Mesangial cell (primary cell): ENCODE measurements around the genes RGL4 and C22orf15.

DNA sequence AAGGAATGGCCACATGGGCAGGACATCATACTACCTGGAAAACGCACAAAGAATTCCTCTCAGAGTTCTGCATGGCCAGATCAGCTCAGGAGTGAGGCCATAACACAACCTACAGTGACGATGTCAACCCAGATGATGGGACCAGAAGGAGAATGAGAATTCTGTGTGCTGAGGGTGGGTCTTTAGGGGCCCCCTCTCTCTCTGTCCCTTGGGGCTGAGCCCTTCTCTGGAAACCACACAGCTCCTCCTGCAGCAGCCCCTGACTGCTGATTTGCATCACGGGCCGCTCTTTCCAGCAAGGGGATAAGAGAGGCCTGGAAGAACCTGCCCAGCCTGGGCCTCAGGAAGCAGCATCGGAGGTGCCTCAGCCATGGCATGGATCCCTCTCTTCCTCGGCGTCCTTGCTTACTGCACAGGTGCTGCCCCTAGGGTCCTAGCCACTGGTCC is 7.2 kb upstream of the IGLL5 start:
- RAMPAGE, long total RNA: no peak

DNA sequence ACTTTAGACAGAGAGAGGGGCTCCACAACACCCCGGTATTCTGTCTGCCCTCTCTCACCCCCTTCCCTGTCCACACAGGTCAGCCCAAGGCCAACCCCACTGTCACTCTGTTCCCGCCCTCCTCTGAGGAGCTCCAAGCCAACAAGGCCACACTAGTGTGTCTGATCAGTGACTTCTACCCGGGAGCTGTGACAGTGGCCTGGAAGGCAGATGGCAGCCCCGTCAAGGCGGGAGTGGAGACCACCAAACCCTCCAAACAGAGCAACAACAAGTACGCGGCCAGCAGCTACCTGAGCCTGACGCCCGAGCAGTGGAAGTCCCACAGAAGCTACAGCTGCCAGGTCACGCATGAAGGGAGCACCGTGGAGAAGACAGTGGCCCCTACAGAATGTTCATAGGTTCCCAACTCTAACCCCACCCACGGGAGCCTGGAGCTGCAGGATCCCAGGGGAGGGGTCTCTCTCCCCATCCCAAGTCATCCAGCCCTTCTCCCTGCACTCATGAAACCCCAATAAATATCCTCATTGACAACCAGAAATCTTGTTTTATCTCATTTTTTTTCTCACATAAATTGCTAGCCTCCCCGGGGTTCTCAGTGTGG is 7.8 kb downstream of the IGLL5 start:
- RAMPAGE, long total RNA: no peak

DNA sequence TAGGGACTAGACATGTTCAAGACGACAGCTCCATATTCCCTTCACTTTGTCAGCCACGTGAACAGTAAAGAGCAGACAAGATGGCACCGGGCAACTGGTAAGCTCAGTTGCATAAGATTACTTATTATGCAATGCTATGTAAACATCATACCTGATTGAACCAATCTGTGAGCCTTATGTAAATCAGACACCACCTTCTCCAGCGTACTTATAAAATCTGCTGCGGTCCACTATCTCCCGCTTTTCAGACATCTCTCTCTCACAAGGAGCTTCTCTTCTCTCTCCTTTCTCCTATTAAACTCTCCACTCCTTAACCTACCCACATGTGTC is 87.6 kb downstream of the IGLL5 start:
- RAMPAGE, long total RNA: no peak

DNA sequence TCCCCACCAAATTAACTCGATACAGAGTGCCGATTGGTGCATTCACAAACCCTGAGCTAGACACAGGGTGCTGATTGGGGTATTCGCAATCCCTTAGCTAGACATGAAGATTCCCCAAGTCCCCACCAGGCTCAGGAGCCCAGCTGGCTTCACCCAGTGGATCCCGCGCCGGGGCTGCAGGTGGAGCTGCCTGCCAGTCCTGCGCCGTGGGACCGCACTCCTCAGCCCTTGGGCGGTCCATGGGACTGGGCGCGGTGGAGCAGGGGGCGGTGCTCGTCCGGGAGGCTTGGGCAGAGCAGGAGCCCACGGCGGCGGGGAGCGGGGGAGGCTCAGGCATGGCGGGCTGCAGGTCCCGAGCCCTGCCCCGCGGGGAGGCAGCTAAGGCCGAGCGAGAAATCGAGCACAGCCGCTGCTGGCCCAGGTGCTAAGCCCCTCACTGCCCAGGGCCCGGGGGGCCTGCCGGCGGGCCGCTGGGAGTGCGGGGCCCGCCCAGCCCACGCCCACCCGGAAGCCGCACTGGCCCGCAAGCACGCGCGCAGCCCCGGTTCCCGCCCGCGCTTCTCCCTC is 53.4 kb upstream of the GNAZ start:
- RAMPAGE, long total RNA: no peak

DNA sequence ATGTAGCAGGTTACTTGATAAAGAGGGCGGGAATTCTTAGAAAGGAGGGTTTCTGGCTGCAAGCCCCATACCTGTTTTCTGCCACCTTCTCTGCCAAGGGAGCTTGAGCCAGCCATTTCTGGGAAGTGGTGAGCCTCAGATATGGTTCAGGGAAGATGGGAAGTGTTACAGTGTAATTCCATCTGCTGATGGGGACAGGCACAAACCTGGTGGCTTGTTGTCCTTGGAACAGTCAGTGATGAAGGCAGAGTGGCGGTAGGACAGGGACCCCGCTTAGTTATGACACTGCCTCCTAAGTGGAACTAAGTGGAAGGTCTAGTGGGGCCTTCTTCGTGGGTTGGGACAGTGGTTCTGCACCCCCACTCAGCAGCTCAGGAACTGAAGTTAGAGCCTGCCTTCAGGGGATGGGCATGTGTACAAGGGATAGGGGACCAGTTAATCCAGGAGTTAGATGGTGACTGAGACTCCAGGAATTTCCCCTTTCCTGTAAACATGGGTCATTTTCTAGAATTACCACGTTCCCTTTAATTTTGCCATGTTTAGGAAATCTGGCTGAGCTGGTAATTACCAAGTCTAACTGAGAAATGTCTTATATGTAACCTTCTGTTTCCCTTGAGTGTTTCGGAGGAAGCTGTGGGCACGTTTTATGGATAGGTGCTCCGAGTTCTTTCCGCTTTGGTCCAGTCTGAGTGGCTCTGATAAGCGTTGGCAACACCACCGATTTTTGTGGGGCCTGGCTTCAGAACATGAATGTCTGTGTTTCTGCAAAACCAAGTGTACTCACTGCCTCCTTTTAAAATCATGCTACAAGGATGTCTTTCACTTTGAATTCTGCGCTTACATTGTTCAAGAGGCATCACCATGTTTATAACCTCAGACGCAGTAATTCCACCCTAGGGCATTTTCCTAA is 35.4 kb downstream of the BCR start:
- RAMPAGE, long total RNA: no peak

DNA sequence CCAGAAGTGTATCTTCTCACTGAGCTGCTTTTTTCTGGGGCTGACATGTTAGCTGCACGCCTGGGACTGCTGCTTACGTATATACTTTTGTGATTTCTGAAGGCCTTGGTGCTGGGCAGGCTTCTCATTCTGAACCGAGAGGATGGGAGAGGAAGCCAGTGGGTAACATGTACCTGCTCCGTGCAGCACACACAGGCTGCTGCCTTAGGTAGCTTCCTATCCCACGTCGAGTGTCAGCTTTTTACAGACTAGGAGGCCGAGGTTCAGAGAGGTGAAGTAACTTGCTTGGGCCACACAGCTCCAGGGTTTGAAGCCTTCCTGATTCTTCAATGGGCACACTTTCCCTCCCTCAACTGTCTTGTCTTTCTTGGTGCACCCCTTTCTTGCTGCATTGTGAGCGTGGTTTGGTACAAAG is 74.8 kb downstream of the BCR start:
- RAMPAGE, long total RNA: no peak

DNA sequence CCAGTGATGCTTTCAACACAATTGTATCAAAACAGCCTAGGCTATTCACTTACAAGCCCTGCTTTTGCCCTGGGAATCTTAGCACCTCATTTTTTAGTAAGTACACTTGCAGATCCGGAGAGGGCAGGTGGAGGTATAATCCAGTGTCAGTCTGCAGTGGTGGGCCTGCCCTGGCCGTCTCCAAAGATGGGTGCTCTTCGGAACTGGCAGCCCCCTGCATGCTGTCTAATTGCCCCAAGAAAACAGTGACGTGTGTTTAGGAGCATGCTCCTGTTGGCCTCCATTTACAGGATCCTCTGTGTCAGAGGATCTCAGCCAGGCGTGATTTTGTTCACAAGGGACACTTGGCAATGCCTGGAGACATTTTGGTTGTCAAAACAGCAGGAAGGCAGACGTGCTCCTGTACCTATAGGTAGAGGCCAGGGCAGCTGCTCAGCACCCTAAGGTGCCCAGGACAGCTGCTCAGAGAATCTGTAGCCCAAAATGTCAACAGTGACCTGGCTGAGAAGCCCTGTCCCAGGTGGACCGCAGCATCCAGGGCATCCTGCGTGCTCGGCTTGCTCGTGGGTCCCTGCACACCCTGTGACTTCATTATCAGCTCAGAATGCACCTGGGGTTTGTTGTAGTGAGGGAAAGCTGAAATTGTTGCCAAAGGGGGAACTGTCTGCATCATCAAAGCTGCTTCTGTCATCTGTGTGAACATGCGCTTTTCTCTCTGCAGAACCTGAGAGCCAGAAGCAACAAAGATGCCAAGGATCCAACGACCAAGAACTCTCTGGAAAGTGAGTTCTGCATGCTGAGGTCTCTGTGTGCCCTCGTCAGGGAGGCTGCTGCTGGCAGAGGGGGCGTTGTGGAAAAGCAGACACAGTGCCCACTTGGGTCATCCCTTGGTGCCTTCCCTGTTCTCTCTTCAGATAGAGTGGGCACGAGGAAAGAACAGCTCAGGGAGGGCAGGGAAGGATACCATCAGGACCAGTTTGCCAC is 90.8 kb downstream of the BCR start:
- RAMPAGE, long total RNA: no peak

- RAMPAGE, long total RNA: no peak
These were observed 101.7 kb downstream of the BCR start for GRCh38 chr22:23281707-23282665.

DNA sequence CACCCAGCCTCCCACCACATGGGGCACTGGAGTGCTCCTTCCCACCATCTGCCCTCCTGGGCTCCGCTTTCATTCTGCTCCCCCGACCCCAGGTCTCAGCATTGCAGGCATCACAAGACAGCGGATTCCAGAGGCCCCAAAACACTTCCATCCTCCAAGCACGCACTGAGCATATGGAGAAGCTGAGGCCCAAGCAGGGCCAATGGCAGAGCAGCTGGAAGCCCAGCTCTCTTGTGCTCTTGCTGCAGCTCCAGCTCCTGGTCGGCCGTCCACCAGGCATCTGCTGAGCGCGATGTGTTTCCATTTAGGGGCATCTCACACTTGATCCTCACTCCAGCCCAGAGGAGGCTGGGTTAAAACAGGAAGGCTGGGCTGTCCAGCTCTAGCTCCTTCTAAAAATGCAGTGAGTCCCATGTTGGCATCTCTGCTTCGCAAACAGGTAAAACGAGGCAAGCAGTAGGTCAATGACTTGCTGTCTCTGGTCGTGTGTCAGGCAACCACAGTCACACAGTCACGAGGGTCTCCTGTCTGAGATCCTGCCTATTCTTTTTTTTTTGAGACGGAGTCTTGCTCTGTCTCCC is 65.4 kb downstream of the IGLL1 start:
- RAMPAGE, long total RNA: no peak

DNA sequence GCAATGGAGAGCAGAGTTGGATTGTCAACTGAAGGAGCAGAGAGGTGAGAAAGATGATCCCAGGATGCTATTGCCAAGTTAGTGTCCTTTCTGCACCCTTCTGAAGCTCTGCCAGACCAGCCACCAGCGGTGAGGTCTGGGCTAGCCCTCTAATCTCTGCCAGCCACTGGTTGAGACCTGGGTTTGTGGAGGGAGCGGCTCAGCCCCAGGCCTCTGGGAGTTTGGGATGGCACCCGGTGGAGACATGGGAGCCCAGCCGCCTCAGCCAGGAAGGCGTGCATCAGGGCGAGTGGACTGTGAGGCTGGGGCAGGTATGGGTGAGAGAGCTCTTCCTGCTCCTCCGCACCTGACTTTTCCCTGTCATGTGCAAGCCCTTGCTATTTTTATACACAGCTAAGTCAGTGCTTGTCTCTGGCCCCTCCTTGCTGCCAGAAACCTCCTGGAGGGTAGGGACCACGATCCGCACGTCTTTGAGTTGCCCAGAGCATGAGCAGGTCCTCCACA is 53.6 kb downstream of the IGLL1 start:
- RAMPAGE, long total RNA: no peak

GRCh38 chr22:23537311-23537783 is 42.7 kb downstream of the IGLL1 start:
- RAMPAGE, long total RNA: no peak

GRCh38 chr22:23539565-23539987 is 40.5 kb downstream of the IGLL1 start:
- RAMPAGE, long total RNA: no peak

DNA sequence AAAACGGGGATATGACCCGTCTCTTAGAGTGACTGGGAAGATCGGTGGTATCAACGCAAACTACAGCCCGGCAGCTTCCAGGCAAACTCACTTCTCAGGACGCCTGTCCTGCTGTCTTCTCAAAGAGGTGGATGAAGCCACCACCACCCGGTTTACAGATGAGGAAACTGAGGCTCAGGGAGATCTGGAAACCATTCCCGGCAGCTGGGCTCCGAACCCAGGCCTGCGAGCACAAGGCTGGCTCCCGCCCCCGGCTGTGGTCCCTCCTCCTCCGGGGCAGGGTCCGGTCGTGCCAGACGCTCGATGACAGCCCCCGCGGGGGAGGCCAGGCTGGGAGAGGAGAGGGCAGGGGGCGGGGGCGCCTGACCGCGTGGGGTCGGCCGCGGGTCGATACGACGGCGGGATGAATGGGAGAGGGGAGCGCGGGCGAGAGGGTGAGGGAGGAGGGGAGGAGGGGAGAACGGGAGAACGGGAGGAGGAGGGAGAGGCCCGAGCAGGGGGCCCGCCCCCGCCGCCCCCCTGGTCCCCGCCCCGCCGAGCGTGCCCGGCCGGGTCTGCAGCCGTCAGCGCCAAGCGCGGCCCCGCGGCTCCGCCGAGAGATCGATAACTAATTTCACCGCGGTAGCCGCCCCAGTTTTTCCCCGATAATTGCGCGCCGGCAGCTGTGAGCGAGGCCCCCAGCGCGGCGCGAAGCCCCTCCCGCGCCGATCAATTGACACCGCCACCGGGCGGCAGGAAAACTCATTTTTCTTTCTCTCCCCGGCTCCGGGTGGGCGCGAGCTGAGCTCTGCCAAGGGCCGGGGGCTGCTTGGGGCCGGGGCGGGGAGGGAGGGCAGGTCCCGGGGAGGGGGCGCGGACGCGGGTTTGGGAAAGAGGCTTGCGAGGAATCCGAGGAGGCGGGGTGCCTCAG is 13.9 kb downstream of the IGLL1 start:
- RAMPAGE, long total RNA: no peak

DNA sequence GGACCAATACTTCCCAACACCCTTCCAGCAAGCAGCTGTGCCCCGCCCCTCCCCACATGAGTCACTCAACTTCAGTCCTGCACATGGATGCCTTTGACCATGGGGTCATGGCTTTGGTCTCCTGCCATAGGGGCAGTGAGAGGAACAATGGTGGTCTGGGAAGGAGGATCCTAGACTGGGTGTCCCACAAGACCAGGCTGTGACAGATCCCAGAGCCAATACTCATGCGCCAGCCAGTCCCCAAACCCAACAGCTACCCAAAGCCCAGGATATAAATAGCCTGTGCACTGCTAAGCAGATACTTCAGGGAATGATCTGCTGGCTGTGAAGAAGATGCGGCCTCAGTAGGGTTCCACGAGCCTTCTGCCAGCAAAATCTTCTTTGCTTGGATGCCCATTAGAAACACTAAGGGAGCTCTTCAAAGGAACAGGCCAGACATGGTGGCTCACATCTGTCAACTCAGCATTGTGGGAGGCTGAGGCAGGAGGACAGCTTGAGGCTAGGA is 5.4 kb upstream of the RGL4 start:
- RAMPAGE, long total RNA: no peak

DNA sequence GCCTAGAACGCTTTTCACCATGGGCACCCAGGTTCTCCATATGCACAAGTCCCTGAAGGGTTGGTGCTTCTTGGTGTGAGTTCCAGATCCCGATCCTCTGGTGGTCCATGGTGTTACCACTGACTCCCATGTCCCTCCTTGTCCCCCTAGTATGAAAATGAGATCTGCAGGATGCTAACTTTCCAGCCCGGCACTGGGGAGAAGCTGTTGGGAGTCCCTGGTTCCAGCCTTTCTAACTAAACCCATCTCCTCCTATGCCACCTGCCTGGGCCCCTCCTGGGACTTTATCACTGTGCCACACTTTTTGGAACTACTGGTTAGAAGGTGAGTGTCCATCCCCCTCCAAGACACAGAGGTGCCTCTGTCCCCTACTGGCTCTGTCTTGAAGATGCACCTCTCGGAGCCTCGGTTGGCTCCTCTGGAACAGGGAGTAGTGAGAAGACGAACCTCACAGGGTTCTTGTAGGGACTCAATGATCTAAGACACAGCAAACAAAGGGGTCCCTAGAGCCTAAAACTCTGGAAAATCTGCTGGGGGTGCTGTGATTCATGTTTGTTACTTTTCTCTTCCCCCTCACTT is at the start of gene RGL4:
Gene RGL4, plus strand, starts transcription at position 390 of the 579 bp plus-strand sequence.
- RAMPAGE, long total RNA: no peak

GRCh38 chr22:23694215-23694692 is 3.4 kb downstream of the RGL4 start:
- RAMPAGE, long total RNA: no peak

DNA sequence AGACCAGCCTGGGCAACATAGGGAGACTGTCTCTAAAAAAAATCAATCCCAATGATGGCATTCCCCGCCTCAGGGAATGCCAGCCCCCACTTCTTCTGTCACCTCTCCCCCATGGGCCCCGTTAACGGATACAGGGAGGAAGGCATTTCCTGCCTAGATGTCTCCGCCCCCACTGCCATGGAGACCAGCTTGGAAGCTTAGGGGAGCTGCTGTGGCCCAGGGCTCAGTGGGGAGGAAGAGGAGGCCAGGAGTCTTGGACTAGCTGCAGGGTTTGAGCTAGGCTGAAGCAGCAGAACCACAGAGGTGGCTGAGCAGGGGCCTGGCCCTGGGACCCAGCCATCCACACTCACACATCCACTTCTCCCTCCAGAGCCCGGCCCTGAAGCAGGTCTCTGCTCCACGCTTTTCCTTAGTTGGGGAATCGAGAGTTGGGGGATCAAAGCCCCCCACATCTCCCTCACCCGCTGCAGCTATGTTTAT is at the start of gene C22orf15:
Gene C22orf15, plus strand, starts transcription at position 156 of the 480 bp plus-strand sequence.
- RAMPAGE, long total RNA: no peak

GRCh38 chr22:23837427-23837844 is 1.4 kb downstream of the DERL3 start:
- RAMPAGE, long total RNA: no peak

GRCh38 chr22:23856673-23857559 is 759 bp upstream of the SLC2A11 start:
- RAMPAGE, long total RNA: no peak

GRCh38 chr22:23895343-23895977 is 1.3 kb downstream of the MIF start:
- RAMPAGE, long total RNA: no peak